WTC11 (cell line): ENCODE measurements around a stretch of chr11.

GRCh38 chr11:679496-680384 lies 15.3 kb downstream of the DEAF1 start:
- PRO-cap: no peak

- PRO-cap: no peak
Measured at GRCh38 chr11:702717-703223, 3.3 kb upstream of the EPS8L2 start.

DNA sequence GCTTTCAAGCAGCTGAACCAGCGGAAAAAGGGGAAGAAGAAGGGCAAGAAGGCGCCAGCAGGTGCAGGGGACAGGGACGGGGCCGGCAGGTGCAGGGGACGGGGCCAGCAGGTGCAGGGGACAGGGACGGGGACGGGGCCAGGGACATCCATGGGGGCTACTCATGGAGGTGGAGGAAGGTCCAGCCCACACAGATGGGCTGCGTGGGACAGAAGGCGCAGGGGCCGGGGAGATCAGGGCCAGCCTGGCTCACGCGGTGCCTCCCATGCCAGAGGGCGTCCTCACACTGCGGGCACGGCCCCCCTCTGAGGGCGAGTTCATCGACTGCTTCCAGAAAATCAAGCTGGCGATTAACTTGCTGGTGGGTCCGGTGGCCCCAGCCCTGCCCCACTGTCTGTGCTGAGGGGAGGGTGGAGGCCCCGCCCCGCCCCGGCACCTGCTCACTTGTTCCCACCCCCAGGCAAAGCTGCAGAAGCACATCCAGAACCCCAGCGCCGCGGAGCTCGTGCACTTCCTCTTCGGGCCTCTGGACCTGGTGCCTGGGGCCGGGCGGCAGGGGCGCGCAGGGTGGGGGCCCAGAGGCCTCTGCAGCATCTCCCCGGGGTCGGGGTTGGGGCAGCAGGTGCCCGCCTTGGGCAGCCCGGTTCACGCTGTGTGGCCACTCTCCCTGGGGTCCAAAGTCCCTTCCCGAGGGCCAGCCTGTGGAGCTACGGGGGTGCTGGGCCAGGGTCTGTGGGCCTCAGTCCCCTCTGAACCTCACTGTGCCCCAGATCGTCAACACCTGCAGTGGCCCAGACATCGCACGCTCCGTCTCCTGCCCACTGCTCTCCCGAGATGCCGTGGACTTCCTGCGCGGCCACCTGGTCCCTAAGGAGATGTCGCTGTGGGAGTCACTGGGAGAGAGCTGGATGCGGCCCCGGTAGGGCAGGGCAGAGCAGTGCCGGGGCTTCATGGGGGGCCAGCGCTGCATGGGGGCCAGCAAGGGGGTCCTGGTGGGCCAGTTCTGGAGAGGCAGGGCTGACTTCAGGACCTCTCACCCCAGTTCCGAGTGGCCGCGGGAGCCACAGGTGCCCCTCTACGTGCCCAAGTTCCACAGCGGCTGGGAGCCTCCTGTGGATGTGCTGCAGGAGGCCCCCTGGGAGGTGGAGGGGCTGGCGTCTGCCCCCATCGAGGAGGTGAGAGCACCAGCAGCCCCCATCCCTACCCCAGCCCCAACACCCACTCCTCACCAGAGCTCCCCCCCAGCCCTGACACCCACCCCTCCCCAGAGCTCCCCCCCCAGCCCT lies 16.0 kb downstream of the EPS8L2 start:
- PRO-cap: no peak

- PRO-cap: no peak
Measured at GRCh38 chr11:737889-738408, 9.3 kb upstream of the TALDO1 start.

DNA sequence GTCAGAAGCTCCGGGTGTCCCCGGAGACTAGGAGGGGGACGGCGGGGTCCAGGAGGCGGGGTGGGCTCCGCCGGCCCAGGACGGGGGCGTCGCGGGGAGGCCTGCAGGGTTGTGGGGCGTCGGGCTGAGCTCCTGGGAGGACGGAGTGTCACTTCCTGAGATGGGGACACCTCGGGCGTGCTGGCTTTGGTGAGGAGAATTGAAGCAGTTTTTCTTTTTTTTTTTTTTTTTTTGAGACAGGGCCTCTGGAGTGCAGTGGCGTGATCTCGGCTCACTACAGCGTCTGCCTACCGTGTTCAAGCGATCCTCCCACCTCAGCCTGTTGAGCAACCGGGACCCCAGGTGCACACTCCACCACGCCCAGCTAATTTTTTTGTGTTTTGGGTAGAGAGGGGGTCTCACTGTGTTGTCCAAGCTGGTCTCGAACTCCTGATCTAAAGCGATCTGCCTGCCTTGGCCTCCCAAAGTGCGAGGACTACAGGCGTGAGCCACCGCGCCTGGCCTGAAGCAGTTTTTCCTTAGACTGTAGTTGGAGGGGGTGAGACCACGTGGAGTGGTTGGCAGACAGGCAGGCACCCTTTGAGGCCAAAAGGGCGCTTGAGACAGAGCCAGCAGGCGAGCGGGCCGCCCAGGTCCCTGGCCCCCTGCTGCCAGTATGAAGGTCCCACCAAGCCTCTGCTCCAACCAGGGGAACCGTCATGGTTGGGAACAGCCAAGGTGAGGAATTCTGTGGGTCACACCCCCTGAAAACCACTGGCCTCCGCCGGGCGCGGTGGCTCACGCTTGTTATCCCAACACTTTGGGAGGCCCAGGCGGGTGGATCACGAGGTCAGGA lies 807 bp upstream of the GATD1 start:
- PRO-cap: no peak

- PRO-cap: bidirectional peak, plus-strand start at chr11:797475, minus-strand start at chr11:797322; bidirectional peak, plus-strand start at chr11:797742, minus-strand start at chr11:797706
Measured at GRCh38 chr11:797035-797818, 854 bp downstream of the SLC25A22 start.

GRCh38 chr11:808469-808940 lies 1.3 kb upstream of the RPLP2 start:
- PRO-cap: no peak

GRCh38 chr11:819509-820430 lies 1.1 kb downstream of the PNPLA2 start:
- PRO-cap: bidirectional peak, plus-strand start at chr11:819572, minus-strand start at chr11:819326; bidirectional peak, plus-strand start at chr11:820252, minus-strand start at chr11:820059

- PRO-cap: no peak
Measured at GRCh38 chr11:824007-824890, 3.5 kb upstream of the CRACR2B start.

GRCh38 chr11:825858-826601 lies 1.7 kb upstream of the CRACR2B start:
- PRO-cap: no peak

DNA sequence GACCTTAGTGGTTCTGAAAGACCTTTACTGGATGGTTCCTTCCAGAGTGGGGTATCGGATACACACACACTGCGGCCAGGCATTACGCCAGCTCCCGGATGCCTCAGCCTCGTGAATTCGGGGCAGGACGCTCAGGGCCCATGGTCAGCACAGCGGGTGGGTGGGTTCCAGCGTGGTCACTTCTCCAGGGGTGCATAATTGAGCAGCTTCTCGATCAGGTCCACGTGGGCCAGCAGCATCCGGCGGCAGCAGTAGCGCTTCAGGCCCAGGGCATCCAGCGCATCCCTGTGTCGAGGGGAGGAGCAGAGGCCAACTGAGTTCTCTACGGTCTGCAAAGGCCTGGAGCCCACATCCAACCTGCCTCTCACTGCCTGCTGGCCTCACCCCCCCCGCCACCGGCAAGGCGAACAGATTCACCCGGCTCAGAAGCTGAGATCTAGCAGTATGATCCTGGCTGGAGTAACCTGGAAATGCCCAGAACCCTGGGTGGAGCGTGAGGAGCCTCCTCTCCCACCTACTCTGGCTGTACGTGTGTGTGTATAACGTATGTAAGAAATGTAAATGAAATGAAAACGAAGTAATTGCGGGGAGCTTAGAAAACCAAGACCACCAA lies 2.0 kb downstream of the POLR2L start:
- PRO-cap: no peak

DNA sequence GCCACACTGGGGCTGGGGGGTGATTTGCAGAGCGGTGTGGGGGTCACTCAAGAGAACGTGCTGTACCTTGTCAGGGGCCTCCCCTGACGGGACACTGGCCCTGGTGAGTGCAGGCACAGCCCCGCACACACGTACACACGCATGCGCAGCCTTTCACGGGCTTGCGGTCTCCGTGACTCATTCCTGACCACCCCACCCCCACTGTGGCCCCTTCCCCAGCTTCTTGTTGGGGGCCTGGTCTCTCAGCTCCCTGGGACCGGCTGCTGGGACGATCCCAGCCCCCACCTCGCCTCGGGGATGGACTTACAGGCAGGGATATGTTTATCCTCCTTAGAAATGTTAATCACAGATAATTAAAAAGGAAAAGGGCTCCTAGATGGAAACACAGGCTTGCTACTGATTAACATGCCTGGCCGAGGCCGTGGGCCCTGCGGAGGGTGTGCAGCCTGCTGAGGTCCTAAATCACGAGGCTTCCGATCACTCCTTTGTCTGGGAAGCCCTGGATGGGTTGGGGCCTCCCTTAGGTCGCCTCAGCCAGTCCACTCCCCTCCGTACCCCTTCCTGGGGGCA lies 20.3 kb downstream of the TSPAN4 start:
- PRO-cap: no peak

GRCh38 chr11:887292-888017 lies 23.2 kb downstream of the CHID1 start:
- PRO-cap: no peak

DNA sequence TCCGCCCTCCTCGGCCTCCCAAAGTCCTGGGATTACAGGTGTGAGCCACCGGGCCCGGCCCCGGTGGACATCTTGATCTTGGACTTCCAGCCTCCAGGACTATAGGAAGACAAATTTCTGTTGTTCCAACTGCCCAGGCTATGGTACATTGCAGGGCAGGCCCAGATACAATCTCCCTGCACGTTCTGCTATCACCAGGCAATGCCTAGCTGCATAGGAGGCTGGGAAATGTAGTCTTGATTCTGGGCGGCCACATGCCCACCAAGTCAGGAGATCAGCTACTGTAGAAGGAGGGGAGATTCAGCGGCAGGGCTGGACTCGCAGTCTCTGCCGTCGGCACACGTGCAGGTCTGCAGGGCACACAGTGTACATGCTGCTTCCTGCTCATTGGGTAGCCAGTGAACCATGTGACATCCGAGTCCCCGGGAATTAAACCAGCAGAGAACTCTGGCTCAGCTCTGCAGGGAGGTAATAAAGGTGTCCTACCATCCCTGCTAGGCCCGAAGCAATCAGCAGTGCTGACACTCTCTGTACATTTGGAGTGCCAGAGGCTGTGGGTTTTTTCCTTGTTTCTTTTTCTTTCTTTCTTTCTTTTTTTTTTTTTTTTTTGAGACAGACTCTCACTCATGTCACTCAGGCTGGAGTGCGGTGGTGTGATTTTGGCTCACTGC lies 6.5 kb upstream of the AP2A2 start:
- PRO-cap: no peak

DNA sequence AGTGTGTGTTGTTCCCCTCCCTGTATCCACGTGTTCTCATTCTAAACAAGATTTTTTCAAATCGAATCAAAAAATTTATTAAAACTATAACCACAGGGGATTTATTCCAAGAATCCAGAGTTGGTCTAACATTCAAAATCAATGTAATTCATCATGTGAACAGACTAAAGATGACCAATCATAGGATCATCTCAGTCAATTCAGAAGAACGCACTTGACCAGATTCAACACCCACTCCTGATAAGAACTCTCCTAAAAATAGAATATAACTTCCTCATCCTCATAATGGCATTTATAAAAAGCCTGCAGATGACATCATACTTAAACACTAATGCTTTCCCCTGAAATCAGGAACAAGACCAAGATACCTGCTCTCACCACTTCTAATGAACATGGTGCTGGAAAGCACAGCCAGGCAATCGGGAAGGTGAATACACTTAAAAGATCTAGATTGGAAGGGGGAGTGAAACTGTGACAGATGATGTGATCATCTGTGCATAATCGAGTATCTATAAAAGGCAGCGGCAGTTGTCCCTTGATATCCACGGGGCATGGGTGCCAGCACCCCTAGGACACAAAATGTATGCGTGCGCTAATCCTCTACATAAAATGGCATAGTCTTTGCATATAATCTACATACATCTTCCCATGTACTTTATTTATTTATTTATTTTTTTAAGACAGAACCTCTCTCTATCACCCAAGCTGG lies 27.7 kb upstream of the MUC6 start:
- PRO-cap: no peak

GRCh38 chr11:1087798-1088582 lies 51.5 kb upstream of the MUC6 start:
- PRO-cap: no peak

DNA sequence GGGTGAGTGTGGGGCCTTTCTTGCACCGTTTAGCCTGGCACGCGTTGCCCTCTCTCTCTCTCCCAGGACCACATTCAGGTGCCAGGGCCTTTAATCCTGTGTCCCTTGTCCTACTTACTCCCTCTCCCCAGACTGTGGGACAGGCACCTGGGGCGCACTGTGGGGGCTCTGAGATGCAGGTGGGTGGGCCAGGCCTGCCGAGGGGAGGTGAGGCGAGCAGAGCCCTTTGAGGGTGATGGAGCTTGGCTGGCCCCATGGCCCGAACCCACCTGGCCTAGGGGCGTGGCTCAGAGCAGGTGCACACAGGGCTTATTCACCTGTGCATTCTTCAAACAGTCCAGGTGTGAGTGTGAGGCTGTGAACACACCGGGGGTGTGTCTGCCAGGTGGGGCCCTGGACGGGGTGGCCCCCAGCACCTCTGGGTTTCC lies 9.1 kb upstream of the MUC5AC start:
- PRO-cap: no peak

DNA sequence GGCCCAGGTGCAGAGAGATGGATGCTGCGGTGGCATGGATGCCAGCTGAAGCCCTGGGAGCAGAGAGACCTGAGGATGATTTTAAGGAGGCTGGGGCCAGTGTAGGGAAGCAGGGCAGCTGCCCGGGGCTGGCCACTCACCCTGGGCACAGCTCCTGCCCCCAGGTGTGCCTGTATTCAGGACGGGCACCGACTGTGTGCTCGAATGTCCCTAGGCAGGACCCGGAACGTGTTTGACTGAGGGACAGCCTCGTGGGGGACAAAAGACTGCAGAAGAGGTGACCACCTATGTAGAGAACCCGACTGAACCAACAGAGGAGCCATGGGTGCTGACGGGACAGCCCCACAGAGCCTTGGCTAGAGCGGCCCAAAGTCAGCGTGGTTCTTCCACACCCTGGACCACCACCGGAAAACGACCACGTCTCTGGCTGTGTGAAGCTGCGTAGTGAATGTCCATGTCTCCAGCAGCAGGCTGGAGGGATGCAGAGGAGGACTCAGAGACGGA lies 17.8 kb upstream of the MUC5B start:
- PRO-cap: no peak

- PRO-cap: no peak
Measured at GRCh38 chr11:1237133-1237614, 14.3 kb downstream of the MUC5B start.

- PRO-cap: no peak
Measured at GRCh38 chr11:1245931-1246787, 23.3 kb downstream of the MUC5B start.